ENCODE data around the genes PRRC2C and ANKRD45.

DNA sequence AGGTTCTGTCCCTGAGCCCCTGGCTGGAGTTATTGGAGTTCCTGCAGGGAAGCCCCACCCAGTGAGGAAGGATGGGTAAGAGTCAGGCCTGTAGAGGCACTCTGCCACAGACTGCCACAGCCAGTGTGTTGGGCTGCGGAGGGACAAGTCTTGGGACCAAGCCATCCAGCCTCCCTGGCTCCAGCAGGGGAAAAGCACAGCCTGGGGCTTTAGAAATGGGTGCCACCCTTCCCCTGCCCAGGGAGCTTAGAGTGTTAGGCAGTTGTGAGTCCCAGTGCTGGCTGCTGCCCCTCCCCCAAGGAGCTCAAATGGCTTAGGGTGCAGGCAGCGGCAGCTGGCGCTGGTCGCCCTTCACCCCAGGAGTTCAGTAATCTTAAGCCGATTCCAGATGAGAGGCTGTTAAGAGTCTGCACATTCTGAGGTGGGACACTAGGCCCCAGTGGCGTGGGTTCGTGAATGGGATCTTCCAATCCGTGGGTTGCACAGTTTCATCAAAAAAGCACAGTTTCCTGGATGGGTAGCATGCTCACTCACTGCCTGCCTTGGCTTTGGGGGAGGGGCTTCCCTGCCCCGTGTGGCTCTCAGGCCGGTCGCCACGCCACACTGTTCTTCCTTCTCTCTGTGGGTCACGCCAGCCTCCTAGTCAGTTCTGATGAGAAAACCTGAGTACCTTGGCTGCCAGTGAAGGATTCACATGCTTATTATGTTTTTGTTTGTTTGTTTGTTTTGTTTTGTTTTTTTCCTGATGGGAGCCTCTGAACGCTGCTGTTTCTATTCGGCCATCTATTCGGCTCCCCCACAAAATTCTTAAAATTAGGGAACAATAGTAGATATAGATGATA, 57.5 kb upstream of the FMO3 start:
- PRO-cap, 2 experiments = no peak in any of the 2 experiments
- RAMPAGE, long total RNA, 5 experiments = no peak in any of the 5 experiments

GRCh38 chr1:171084422-171084903, 6.2 kb upstream of the FMO3 start:
- PRO-cap, 2 experiments = no peak in any of the 2 experiments
- RAMPAGE, long total RNA, 5 experiments = no peak in any of the 5 experiments

- PRO-cap, 2 experiments = peak in 2 of 2 experiments; most common plus-strand start chr1:171485533 (in 2); most common minus-strand start chr1:171485406 (in 2)
- RAMPAGE, long total RNA, 5 experiments = start-site peak on the plus strand in 4 of 5 experiments, at chr1:171485526-171485582 at its widest, 87 to 386 reads per replicate
Measured at GRCh38 chr1:171485236-171485874, at the start of gene PRRC2C. Gene PRRC2C (plus strand): TSS chr1:171485530.

DNA sequence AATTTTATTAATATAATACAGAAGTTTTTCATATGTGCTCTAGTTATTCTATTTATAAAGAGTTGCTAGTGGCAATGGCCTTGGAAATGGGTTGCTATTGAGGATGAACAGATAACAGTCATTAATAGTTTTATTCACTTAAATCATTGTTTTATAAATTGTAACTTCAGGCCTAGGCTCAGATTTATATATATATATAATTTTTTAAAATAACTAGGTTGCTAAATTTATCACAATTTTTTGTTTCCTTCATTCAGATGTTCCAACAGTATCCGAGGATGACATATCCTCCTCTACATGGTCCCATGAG, 36.5 kb downstream of the PRRC2C start:
- PRO-cap, 2 experiments = no peak in any of the 2 experiments
- RAMPAGE, long total RNA, 5 experiments = no peak in any of the 5 experiments

- PRO-cap, 2 experiments = no peak in any of the 2 experiments
- RAMPAGE, long total RNA, 5 experiments = no peak in any of the 5 experiments
Measured at GRCh38 chr1:171541767-171542343, 56.5 kb downstream of the PRRC2C start.

GRCh38 chr1:171805526-171805756, 24.0 kb downstream of the METTL13 start:
- PRO-cap, 2 experiments = no peak in any of the 2 experiments
- RAMPAGE, long total RNA, 5 experiments = no peak in any of the 5 experiments

DNA sequence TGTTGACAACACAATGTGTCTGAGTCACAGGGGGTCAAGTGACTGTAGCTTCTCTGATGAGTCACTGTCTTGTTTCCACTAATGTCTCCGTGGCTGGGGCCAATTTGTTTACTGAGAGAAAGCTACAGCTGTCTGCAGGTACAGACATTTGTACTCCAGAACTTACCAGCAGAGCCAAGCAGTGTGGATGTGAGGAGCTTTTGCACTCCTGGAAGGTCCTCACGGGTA, 23.6 kb upstream of the DNM3 start:
- PRO-cap, 2 experiments = no peak in any of the 2 experiments
- RAMPAGE, long total RNA, 5 experiments = no peak in any of the 5 experiments

GRCh38 chr1:172343804-172344162, 76.7 kb upstream of the C1orf105 start:
- PRO-cap, 2 experiments = peak in 1 of 2 experiments; most common plus-strand start chr1:172343992 (in 1); most common minus-strand start chr1:172343883 (in 1)
- RAMPAGE, long total RNA, 5 experiments = no peak in any of the 5 experiments

DNA sequence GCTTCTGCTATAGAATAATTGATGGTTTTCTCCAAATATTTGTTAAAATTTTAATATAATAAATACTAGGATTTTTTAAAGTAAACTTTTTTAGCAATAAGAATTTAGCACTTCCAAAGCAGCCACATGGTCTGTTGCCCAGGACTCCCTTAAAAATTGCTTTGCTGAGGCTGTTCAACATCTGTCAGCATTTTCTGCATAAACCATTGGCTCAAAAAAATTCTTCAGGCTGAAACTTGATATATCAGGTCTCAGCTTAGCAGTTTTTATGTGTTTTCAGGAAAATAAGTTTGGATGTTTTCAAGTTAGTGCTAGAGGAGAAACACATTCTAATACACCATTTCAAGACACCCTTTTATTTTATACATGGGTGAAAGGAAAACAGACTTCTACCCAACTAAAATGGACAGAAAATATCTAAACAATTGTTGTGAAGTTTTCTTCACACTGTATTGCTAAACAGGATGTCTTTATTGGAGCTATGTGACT, 69.1 kb upstream of the C1orf105 start:
- PRO-cap, 2 experiments = peak in 1 of 2 experiments; most common plus-strand start position 294 of the sequence (in 1); most common minus-strand start position 158 of the sequence (in 1)
- RAMPAGE, long total RNA, 5 experiments = no peak in any of the 5 experiments

GRCh38 chr1:172537806-172538270, 4.9 kb downstream of the SUCO start:
- PRO-cap, 2 experiments = no peak in any of the 2 experiments
- RAMPAGE, long total RNA, 5 experiments = no peak in any of the 5 experiments

- PRO-cap, 2 experiments = no peak in any of the 2 experiments
- RAMPAGE, long total RNA, 5 experiments = no peak in any of the 5 experiments
Measured at GRCh38 chr1:172557063-172557999, 24.4 kb downstream of the SUCO start.

GRCh38 chr1:172906603-172907196, 144.0 kb downstream of the TNFSF18 start:
- PRO-cap, 2 experiments = no peak in any of the 2 experiments
- RAMPAGE, long total RNA, 5 experiments = no peak in any of the 5 experiments

DNA sequence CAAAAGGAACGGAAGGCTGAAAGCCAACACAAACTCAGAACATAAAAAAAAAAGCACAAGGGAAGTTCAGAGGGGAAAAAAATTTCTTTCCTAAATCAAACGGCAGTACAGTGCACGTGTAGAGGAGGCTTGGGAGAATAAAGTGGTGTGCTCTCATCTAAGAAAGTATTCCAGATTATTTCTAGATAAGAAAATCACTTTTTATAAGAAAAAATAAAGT, 256 bp upstream of the TNFSF18 start:
- PRO-cap, 2 experiments = no peak in any of the 2 experiments
- RAMPAGE, long total RNA, 5 experiments = no peak in any of the 5 experiments

DNA sequence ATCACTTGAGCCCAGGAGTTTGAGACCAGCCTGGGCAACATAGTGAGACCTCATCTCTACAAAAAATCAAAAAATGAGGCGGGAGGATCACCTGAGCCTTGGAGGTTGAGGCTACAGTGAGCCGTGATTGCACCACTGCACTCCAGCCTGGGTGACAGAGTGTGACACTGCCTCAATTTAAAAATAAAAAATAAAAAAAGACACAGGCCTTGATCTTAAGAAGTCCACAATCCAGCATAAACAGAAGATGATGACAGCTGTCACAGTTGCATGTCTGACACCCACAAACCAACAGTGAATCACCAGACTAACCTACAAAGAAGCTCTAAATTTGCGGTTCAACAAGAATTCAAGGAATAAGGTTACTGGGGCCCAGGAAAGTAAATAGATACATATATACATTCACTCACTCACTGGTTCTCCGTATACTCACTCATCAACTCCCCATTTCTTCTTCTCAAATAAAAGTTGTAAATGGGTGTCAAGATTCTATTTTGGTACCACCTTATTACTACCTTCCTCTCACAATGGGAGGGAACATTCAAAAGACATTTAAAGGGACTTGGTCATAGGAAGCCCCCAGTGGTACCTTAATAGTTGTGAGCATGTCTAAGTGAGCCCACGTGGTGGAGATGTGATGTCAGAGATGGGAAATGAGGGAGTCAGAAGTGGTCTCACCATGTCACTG, 66.9 kb upstream of the PRDX6 start:
- PRO-cap, 2 experiments = no peak in any of the 2 experiments
- RAMPAGE, long total RNA, 5 experiments = no peak in any of the 5 experiments

DNA sequence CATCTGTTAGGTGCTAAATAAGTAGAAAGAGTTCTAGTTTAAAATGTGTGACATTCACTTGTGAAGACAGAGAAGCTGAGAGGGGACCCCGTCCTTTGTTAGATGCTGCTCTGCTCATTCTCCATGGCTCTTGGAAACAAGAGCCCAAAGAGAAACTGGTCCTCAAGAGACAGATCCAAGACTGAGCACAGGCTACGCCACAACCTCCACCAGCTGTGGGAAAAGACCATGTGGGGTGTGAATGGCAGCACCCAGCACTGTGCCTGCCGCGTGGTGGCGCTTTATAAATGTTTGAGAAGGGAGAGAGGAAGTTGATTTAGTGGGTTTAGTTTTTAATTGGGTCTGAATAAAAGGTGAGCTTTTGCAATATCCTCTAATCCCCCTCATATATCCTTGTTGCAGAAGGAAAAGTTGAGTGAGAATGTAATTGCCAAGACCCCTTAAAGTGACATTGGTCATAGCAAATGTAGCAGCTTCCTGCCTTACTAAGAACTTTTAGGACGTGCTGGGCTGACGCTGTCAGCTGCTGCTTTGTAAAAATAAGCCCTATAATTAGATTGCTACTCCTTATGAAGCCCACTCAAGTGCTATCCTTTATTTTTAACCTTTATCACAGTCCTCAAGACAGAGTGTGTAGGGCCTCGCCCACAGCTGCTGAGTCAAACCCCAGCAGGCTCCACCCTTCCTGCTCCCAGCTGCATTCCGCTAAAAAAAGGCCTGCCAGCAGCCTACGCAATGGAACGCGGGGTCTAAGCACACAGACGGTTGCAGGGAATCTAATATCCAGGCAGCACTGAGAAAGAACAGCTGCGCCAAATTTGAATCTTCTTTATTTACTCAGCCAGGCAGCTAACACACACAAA, 47.5 kb upstream of the PRDX6 start:
- PRO-cap, 2 experiments = peak in 2 of 2 experiments; most common plus-strand start position 735 of the sequence (in 2); most common minus-strand start position 661 of the sequence (in 2)
- RAMPAGE, long total RNA, 5 experiments = no peak in any of the 5 experiments

DNA sequence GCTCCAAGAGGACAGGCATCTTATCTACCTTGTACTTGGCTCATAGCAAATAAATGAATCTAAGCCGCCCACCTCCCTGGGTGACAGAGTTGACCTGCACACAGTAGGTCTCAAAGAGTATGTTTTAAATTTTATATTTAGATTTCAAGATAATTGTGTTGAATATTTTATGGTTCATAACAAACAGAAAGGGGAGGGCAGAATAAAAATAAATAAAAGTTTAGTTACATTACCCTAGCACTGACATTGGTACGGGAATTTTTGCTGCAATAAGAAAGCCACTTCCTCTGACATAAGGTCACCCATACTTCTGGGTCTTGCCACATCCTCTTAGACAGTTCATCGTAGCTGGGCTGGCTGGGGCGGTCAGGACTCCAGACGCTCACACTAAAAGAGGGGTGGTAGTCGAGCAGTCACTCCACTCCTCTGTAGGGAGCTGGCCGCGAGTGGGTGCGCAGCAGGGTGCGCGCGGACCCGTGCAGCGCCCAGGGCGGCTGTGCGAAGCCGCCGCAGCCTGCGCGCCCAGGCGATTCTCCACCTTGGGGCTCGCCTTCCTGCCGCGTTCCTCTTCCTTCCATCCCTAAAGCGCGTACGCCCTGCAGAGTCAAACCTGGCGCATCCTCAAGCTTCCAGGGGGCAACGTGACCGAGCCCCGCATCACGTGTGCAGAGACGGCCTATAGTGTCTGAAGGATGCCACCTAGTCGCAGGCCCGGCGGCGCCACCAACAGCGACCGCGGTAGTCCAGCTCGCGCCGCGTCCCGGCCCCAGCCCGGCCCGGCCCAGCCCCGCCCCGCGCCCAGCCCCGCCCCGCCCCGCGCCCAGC, 524 bp upstream of the PRDX6 start:
- PRO-cap, 2 experiments = peak in 2 of 2 experiments; most common plus-strand start position 337 of the sequence (in 2); most common minus-strand start position 582 of the sequence (in 1)
- RAMPAGE, long total RNA, 5 experiments = start-site peak on the minus strand in 1 of 5 experiments, centred at positions 614 to 775 of the sequence, 12 to 23 reads per replicate

- PRO-cap, 2 experiments = peak in 1 of 2 experiments; most common plus-strand start chr1:173478596 (in 1)
- RAMPAGE, long total RNA, 5 experiments = no peak in any of the 5 experiments
Measured at GRCh38 chr1:173478458-173478849, 1.3 kb downstream of the PRDX6 start.

- PRO-cap, 2 experiments = peak in 1 of 2 experiments; most common plus-strand start chr1:173669505 (in 1); most common minus-strand start chr1:173669777 (in 1)
- RAMPAGE, long total RNA, 5 experiments = start-site peak on the minus strand in 2 of 5 experiments, at chr1:173669830-173669854 at its widest, 20 to 30 reads per replicate
Measured at GRCh38 chr1:173669170-173669998, at the start of gene ANKRD45. Gene ANKRD45 (minus strand): TSS chr1:173669851.

GRCh38 chr1:173863161-173863832, 4.9 kb upstream of the ZBTB37 start:
- PRO-cap, 2 experiments = no peak in any of the 2 experiments
- RAMPAGE, long total RNA, 5 experiments = no peak in any of the 5 experiments

GRCh38 chr1:173867517-173867935, 654 bp upstream of the ZBTB37 start:
- PRO-cap, 2 experiments = no peak in any of the 2 experiments
- RAMPAGE, long total RNA, 5 experiments = no peak in any of the 5 experiments